ENCODE measurements around the genes GBX1 and CRYGN.

- PRO-cap, result no peak
Observed at GRCh38 chr7:151016637-151016930, 7.7 kb downstream of the ATG9B start.

DNA sequence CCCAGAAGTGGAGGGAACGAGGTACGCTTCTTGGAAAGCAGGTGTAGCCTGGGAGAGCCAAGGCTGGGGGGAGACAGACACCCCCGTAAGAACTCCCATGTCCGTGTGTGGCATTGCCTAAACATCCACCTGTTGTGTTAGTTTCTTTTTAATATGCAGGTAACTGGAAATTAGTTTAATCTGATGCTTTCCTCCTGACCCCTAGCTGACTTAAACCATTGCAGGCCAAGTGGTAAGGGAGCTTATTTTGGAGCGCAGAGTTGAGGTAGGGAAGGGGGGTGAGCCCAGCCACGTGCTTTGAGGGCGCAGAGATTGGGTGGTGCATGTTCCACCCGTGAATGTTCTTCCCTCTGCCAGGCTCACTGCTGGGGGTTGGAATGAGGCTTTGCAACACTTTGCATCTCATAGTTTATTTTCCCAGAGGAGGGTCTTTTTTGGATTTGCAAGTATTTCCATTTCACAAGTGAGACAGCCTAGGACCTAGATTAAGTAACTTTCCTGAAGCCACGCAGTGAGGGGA lies 6.0 kb downstream of the AGAP3 start:
- PRO-cap, result no peak

GRCh38 chr7:151157379-151157886 lies 10.1 kb downstream of the GBX1 start:
- PRO-cap, result no peak

- PRO-cap, result unidirectional peak, minus-strand start at chr7:151167694; unidirectional peak, plus-strand start at chr7:151168081
Observed at GRCh38 chr7:151167461-151168372, at the start of gene GBX1. Gene GBX1 (minus strand): TSS chr7:151167694.

DNA sequence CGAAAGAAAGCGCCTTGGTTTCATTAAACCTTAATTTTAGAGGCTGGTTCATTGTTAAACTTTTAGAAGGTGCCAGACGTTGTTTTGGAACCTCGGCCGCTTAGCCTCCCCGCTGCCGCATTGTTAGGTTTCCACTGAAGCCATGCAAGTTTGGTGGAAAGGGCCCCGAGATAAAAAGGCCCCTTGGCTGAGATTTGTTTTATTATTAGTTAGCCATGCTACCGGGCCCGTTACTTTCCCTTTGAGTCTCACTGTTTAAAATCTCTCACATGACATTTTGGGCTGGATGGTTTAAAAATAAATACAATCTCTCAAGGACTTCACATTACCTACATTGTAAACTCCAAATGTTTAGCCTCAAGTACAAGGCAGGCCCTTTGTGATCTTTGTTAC lies 744 bp upstream of the ABCF2 start:
- PRO-cap, result no peak

DNA sequence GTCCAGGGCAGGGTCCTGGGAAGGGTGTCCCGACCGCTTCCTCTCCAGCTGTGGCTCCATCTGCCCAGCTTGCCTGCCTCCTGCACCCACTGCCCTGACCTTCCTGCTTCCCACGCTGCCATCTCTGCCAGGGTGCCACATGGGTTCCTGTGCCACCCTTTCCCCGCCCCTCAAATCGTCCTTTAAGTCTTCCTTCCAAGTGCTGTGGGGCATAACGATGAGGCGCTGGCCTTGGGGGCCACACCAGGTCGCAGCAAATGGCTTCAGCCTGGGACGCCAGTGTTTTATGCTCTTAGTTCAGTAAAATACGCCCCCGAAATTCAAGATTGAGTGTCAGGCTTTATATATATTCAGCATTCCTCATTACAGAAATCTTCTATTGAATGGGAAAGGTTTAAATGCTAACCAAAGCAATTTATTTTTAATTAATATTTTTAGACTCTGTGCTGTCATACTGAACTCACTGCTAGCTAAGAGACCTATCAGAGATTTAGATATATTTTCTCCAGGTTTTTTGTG lies 32.2 kb downstream of the WDR86 start:
- PRO-cap, result no peak

- PRO-cap, result no peak
Observed at GRCh38 chr7:151404252-151404941, 5.4 kb downstream of the WDR86 start.

GRCh38 chr7:151425683-151426304 lies 14.1 kb downstream of the CRYGN start:
- PRO-cap, result no peak

GRCh38 chr7:151439803-151440725 lies at the start of gene CRYGN:
Gene CRYGN (minus strand): TSS chr7:151440141.
- PRO-cap, result no peak

- PRO-cap, result no peak
Observed at GRCh38 chr7:151498555-151499102, 21.1 kb downstream of the RHEB start.

GRCh38 chr7:151509283-151510014 lies 10.2 kb downstream of the RHEB start:
- PRO-cap, result no peak

- PRO-cap, result no peak
Observed at GRCh38 chr7:151517593-151517999, 2.1 kb downstream of the RHEB start.

- PRO-cap, result no peak
Observed at GRCh38 chr7:151552021-151552897, 32.6 kb upstream of the RHEB start.

- PRO-cap, result no peak
Observed at GRCh38 chr7:151558392-151558897, 38.8 kb upstream of the RHEB start.

- PRO-cap, result no peak
Observed at GRCh38 chr7:151565645-151566305, 46.1 kb upstream of the RHEB start.

GRCh38 chr7:151694425-151695569 lies 175.1 kb upstream of the RHEB start:
- PRO-cap, result no peak

DNA sequence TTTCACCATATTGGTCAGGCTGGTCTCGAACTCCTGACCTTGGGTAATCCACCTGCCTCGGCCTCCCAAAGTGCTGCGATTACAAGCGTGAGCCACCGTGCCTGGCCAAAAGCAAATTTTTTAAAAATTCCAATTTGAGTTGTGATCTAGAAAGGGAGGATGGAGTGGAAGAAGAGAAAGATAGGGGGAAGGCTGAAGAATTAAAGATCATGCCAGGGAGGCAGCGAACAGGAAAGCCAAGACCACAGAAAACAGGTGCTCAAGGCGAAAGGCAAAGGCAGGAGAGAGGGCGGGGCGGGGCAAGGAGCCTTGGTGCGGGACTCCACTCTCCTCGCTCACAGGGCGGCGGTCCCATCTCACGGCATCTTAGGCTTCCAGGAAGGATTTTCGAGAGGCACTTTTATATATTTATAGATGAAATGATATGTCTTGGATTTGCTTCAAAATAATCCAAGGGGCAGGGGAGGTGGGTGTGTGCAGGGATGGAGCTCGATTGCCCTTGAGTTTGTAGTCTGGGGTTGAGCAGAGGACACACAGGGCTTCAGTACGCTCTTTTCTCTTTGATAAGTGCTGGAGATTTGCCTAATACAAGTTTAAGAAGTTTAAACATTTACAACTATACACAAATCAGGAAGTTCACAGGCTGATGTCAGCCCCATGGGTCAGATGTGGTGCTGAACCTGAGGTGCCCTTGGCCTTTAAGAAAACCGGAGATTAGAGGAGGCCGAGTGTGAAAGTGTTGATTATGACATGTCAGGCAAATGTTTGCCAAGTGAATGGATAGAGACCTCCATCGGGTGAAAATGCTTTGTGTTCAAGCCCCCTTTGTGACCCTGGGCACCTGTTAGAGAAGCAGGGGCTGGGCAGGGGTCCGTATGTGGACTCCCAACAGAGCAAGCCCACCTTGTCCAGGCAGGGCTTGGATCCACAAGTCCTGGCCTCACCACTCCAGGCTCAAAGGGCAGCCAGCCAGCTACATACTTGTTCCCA lies 161.1 kb downstream of the PRKAG2 start:
- PRO-cap, result no peak

GRCh38 chr7:151717288-151717846 lies 159.5 kb downstream of the PRKAG2 start:
- PRO-cap, result no peak

- PRO-cap, result no peak
Observed at GRCh38 chr7:151748730-151749100, 128.2 kb downstream of the PRKAG2 start.

GRCh38 chr7:151754094-151754797 lies 122.7 kb downstream of the PRKAG2 start:
- PRO-cap, result no peak

Measured in vermiform appendix (tissue), 1 donor.